Neural progenitor cell (in vitro differentiated cells): Measurements from ENCODE around the gene SFT2D1.

- RAMPAGE, long total RNA, result no peak
These were observed 913.1 kb downstream of the C6orf118 start for GRCh38 chr6:164396211-164396745.

- RAMPAGE, long total RNA, result no peak
These were observed 14.1 kb downstream of the PDE10A start for GRCh38 chr6:165648907-165649435.

- RAMPAGE, long total RNA, result no peak
These were observed 31.1 kb upstream of the PDE10A start for GRCh38 chr6:165694163-165694556.

DNA sequence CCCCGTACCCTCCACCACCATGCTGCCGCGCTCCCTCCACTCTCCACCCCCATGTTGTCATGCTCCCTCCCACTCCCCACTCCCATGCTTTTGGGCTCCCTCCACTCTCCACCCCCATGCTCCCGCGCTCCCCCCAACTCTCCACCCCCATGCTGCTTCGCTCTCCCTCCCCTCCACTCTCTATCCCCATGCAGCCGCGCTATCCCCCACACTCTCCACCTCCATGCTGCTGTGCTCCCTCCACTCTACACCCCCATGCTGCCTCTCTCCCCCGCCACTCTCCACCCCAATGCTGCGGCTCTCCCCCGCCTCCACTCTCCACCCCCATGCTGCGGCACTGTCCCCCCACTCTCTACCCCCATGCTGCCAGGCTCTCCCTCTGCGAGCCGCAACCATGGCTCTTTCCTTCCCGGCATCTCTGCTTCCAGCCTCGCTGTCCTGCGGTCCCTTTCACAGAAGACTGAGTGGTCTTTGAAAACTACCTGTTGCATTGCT, 46.4 kb upstream of the PDE10A start:
- RAMPAGE, long total RNA, result no peak

DNA sequence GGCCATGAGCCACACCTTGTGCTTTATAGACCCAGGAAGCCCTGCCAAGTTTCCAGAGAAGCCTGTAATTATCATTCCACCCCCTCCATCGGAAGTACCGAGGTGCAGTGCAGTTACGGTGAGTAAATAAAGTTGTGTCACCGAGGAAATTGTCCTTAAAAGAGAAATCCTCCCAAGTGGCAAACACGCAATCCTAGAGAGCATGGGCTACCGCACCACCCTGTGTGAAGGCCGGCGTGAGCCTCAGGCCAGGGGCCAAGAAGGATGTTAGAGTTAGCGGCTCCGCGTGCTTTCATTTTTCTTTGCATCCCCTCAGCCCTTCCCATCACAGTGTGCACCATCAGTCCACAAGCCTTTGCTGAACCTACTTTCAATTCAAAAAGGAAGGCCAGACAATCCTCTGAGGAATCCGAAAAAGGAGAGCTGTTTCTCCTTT, 183.2 kb upstream of the PDE10A start:
- RAMPAGE, long total RNA, result no peak

DNA sequence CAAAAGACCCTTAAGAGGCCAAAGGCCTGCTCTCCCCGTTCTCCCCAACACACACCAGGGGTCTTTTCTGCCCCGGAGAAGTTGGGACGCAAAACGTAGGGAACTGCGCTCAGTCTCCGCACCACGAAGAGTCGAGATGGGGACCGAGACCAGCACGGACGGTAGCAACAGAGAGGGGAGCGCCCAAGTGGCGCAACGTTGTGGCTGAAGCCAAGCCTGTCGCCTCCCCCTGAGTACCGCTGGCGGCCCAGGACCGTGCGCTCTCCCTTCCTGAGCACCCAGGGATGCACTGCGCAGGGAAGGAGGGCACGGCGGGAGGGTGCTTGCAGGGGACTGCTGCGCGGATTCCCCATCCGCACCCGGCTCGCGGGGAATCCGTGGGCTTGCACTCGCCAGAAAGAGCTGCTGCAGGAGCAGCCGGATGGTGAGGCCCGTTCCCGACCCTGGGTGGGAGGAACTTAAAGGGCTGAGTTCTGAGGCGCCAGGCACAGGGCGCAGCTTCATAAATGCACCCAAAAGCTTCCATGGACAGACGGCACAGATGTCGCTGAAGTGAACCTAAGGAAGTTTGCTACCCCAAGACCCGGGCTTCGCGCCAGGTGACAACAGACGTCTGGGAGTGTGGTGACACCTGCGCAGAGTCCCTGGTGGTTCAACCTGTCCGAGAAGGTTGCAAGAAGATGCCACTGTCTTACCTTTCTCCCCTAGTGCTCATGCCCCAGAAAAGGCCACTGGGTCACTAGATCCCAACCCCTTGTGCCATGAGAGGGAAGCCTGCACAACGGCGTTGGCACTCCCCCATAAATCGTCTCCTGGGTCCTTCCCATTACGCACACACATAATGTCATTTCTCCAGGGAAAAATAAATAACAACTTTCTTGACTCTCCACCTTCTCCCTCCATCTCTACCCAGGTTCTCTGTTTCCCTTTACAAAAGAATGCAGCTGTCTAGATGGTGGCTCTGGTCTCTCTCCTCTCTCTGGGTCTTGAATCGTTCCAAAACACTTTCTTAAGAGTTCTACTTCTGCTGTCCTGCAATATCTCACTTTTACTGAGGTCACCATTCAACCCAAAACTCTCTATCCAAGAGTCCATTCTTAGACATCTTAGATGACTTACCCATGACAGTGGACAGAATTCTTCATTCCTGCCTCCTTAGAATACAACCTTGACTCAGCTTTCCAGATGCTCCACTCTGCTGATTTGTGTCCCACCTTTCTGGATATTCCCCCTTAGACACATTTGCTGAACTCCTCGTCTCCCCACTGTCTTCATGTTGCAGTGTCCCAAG, 178.5 kb downstream of the TBXT start:
- RAMPAGE, long total RNA, result no peak

DNA sequence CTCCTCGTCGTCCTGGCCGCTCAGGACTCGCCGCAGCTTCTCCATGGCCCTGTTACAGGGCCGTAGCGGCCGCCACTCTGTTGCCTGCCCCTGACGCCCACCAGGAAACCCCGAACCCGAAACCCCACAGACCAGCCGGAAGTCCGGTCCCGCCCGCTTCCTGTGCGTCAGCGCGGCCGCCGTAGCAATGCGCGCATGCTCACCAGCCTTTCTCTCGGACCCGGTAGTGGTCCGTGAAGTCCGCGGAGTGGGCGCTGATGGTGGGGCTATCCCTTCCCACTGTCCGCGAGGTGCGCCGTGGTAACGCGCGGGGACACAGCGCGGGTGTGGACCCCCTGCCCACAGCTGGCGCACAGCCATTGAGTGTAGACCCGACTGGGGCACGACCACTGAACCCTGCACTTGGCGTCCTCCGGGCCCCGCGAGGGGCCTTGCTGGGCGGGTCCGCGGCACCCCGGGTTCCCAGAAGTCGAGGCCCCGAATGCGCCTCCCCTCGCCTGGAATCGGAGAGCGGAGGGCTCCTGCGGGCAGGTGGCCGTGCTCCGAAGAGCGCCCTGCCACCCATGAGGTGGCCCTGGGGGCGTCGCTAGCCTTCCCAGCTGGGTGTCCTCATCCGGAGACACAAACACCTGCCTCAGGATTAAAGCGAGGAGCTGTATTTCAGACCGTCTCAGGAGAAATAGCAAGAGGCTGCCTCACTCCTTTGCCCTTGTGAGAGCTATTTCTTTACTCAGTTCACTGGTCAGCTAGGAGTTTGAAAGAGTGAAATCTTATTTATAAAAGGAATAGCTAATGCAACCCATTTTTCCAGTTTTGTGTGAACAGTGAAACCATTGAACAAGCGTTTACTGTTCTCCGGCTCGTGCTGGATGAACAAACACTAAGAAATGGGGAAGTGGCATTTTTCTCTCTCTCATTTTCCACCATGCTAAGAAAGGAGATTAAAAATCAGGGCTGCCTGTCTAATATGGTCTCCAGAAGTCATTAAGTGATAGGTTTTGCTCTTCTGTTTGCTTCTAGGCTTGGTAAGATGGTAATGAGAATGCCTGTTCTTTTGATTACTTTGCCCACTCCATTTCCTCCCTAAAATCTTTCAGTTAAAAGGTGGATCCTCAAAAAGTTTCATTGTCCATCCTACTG, at the start of gene SFT2D1:
TSS of gene SFT2D1 (minus strand) at position 109 of the 1,140 bp plus-strand sequence.
- RAMPAGE, long total RNA, result no peak

DNA sequence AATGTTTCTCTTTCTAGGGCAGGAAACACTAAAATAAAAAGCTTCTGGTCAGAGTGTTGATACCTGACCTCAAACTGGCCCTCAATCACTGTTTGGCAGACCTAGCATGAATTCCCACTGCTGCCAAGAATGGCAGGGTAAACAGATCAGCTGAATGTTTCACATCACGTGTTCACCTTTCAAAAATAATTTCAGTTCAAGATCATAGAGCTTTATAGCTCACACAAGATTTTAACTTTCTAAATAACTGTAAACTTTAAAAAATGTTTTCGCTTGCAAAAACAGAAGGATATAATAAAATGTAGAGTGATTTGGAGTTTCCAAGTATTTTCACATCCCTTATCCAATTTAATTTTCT, 2.9 kb downstream of the MPC1 start:
- RAMPAGE, long total RNA, result no peak

- RAMPAGE, long total RNA, result no peak
These were observed 702 bp upstream of the MPC1 start for GRCh38 chr6:166383050-166384233.

DNA sequence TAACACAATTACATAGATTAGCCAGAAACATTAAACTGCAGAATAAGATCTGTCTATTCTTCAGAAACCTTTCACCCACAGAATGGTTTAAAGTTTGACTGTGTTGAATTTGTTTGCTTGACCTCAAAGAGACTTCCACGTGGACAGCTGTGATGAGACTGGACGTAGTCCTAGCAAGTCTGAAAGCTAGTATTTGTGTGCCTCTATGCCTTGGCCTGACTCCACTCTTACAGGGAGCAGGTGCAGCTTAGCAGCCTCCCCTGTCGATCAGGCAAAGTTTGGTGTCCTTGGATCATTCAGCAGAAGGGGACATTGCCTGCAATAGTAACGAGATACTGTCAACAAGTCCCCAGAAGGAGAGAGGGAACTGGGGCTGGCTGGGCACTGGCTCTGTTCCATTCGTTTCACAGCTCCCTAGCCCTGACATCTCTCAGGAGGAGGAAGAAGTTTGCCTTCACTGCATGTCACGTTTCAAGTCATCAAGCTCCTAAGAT, 11.8 kb upstream of the MPC1 start:
- RAMPAGE, long total RNA, result no peak

DNA sequence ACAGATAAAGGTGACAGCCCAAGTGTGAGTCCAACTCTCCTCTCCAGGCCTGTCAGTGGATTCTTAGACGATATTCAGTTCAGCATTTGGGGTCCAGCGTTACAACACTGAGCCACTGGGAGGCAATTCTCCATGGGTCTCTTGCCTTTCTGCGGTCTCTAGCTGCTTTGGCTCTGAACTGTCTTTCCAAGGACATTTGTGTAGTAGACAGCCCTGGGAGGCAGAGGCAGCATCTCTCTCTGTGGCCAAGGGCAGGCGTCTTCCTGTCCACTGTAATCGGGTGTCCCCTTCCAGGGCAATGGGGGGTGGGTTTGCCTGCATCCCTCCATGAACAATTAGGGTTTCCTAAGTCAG, 24.4 kb upstream of the MPC1 start:
- RAMPAGE, long total RNA, result no peak

GRCh38 chr6:166437551-166438335, 55.0 kb upstream of the MPC1 start:
- RAMPAGE, long total RNA, result no peak

- RAMPAGE, long total RNA, result no peak
These were observed 13.5 kb downstream of the RAMACL start for GRCh38 chr6:166572693-166573583.

GRCh38 chr6:166587905-166588573, 1.6 kb upstream of the RAMACL start:
- RAMPAGE, long total RNA, result no peak

DNA sequence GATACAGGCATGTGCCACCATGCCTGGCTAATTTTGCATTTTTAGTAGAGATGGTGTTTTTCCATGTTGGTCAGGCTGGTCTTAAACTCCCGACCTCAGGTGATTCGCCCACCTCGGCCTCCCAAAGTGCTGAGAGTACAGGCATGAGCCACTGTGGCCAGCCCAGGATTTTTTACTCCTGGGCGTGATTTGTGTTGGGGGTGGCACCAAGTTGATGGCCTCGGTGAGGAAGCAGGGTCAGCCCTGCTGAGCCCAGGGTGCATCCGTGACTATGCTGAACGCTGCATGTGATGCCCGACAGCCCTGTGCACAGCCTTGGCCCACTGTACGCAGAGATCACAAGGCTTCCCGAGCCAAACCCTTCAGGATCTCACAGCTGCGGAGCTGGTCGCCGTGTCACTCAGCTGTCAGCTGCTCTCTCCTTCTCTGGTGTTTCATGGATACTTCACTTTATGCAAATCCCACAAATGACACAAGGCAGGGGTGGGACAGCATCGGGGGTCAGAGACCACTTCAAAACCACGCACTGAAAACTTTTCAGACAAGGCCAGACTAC, 31.0 kb upstream of the RPS6KA2 start:
- RAMPAGE, long total RNA, result no peak

- RAMPAGE, long total RNA, result no peak
These were observed 48.8 kb upstream of the RPS6KA2 start for GRCh38 chr6:166675766-166676312.

DNA sequence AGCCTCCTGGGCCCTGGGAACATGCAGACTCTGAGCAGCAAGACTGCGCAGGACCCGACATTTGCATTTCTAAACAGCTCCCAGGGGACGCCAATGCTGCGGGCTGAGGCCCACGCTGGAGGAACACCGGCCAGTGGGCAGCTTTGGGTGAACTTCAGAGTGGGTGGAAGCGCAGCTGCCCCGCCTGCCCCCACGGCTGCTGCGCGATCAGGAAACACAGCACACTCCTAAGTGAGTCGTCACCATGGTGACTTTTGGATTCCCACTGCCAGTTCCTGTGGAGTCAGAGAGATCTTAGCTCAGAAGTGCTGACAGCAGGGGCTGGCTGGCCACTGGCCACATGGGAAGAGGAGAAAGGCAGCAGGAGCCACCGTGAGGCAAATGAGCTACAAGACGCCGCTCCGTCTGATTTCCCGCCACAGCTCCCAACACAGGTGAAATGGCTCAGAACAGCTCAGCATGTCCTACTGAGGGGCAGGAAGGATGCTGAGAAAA, 52.1 kb downstream of the RNASET2 start:
- RAMPAGE, long total RNA, result no peak

DNA sequence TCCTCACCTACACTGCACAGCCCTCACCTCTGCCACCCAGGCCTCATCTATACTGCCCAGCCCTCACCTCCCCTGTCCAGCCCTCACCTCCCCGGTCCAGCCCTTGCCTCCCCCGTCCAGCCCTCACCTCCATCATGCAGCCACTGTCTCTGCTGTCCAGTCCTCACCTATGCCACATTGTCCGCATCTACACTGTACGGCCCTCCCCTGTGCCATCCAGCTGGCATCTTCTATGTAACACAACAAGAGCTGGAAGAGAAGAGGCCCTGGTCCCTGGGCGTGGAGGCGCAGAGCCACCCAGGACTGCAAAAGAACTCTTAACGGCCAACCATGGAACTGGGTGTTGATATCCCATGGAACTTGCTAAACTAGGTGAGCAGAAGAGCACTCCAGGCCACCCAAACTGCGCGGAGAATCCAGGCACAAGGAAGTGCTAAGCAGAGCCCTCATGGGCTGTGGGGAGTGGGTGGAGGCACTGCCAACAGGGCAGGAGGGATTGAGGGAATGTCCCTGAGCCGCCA, 30.9 kb downstream of the RNASET2 start:
- RAMPAGE, long total RNA, result no peak

DNA sequence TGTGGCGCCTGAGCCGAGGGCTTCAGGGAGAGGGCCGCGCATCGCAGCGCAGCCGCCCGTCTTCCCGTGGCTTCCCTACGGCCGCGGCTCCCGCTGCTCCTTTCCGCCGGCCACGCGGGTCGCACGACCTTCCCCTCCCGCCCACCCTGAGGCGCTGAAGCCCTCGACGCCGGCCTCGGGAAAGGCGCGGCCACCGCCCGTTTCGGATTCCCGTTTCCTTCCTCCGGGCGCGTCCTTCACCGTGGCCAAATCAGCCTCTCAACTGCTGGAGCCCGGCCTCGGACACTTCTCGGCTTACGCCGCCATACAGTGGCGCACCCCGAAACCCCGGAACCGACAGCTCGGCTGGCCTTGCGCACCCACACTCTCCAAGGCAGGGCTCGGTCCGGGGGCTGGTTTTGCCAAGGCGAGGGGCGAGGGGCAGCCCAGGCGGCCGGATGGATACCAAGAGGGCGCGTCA, 1.1 kb upstream of the CEP43 start:
- RAMPAGE, long total RNA, result no peak

DNA sequence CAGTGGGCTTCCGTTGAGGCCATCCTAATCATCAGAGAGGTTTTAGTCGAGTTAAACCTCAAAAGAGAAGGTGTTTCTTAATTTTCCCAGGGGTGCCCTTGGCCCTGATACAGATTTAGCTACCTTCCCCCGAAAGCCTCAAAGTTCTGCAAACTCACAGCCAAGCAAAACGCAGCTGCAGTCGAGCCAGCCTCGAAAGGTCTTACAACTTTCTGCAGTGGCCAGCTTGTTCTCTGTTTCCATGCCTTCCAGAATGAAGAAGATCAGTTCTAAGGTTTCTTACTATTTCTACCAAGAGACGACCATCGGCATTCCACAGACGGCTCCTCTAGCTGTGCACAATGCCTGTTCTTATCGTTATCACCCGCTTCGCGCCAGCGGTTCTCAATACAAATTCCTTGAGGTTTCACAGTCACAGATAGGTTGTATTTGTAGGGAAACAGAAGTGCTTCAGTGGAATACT, 28.5 kb upstream of the CCR6 start:
- RAMPAGE, long total RNA, result no peak